Cerebral cortex (tissue), 2 donors: ENCODE measurements around a stretch of chr4.

DNA sequence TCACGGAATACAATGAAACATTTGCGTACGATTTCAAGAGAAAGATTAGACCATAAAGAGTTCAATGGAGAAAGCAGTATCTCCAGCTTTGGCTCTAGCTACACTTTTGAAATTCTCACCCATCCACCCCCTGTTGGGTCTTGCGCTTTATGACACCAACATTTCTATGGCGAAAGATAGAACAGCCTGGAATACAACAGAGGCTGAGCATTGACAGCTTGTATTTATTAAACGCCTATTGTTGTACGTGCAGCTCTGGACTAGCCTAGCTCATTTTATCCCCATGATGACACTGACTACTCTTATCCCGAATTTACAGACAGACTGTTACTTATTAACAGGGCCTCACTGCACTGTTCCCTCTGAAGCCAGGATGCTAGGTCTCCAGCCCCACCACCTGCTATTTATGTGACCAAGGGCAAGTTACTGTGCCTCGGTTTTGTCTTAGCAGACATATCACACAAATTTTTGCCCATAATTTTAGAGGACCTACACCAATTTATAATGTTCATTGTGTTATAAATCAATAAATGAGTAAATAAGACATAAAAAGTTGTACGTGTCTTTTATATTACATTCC, 1.0 kb upstream of the RFC1 start:
- PRO-cap, 2 experiments: no peak in any of the 2 experiments

GRCh38 chr4:39446266-39446582, 12.5 kb downstream of the RPL9 start:
- PRO-cap, 2 experiments: no peak in any of the 2 experiments

DNA sequence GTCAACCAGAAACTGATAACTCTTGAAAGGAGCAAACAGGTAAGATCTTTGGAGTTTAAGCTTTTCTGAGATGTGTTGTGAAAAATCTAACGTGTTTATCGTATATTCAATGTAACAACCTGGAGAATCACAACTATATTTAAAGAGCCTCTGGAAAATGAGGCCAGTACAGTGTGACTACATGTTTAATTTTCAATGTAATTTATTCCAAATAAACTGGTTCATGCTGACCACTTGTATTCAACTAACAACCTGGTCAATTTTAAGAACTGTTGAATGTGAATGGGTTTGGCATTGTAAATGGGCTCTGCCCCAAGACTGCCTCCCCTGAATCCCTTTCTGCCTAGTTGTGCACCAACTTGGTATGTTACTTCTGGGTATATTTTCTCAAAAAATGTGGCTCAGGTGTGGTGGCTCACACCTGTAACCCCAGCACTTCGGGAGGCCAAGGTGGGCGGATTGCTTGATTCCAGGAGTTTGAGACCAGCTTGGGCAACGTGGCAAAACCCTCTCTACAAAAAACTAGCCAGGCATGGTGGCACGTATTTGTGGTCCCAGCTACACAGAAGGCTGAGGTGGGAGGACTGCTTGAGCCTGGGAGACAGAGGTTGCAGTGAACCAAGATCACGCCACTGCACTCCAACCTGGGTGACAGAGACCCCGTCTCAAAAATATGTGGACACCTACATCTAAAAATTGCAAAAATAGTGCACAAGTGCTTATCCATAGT, 7.3 kb downstream of the RPL9 start:
- PRO-cap, 2 experiments: no peak in any of the 2 experiments

DNA sequence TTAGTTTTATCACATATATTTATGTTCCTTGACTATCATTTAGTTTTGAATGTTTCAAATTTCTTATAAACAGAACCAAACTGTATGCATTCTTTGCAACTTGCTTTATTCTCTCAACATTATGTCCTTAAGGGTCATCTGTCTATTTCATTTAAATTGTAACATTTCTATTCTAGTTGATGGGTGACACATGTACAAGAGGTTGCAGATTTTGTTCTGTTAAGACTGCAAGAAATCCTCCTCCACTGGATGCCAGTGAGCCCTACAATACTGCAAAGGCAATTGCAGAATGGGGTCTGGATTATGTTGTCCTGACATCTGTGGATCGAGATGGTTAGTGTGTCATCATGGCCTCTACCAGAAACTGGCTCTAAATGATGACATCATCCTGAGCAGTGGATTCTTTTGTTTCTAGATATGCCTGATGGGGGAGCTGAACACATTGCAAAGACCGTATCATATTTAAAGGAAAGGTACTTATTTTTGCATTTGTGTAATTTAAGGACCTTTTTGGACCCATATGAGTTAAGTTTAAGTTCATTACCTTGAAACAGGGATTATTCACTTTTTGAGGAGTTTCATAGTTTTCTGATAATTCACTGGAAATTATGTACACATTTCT, 6.1 kb downstream of the LIAS start:
- PRO-cap, 2 experiments: no peak in any of the 2 experiments

DNA sequence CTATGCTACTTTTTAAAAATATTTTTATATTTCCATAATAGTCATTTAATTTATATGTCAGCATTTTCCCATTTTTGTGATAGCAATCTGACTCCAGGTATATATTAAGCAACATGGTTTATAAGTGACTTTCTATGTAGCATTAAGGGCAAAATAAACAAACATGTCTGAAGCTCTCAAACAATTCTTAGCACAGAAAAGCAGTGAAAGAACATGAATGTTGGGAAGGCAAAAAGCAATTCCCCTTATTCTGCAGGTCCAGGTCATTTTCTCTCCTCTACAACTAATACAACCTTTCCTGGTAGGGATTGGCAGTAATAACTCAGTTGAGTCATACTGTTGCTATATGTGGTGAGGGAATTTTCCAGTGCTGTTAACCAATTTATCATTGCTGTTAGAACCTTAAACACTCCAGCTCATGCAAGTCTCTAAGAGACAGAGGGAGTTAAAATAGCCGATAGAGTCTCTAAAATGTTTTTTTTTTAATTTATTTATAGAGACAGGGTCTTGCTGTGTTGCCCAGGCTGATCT, 24.0 kb downstream of the SMIM14 start:
- PRO-cap, 2 experiments: no peak in any of the 2 experiments

DNA sequence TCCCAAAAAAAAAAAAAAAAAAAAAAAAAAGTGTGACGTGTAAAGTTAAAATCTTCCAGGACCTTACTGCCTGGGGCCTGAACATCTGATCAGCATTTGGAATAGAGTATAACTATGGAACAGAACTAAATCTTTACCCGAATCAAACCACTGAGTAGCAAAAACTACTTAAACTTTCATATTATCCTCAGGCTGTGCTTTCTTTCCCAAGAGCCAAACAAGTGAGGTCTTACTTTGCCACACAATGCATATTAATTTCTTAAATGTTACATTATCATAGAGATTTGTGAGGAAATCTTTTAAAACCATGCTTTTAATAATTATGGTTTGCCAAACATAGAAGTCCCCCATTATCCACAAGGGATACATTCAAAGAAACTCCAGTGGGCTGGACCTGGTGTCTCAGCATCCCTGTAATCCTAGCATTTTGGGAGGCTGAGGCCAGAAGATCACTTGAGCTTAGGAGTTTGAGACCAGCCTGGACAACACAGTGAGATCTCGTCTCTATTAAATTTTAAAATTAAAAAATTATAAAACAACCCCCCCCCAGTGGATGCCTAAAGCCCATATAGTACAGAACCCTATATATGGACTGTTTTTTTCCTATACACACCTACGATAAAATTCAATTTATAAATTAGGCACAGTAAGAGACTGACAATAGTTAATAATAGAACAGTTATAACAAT, 2.4 kb downstream of the SMIM14 start:
- PRO-cap, 2 experiments: no peak in any of the 2 experiments

GRCh38 chr4:39649811-39650380, 11.2 kb upstream of the SMIM14 start:
- PRO-cap, 2 experiments: no peak in any of the 2 experiments

DNA sequence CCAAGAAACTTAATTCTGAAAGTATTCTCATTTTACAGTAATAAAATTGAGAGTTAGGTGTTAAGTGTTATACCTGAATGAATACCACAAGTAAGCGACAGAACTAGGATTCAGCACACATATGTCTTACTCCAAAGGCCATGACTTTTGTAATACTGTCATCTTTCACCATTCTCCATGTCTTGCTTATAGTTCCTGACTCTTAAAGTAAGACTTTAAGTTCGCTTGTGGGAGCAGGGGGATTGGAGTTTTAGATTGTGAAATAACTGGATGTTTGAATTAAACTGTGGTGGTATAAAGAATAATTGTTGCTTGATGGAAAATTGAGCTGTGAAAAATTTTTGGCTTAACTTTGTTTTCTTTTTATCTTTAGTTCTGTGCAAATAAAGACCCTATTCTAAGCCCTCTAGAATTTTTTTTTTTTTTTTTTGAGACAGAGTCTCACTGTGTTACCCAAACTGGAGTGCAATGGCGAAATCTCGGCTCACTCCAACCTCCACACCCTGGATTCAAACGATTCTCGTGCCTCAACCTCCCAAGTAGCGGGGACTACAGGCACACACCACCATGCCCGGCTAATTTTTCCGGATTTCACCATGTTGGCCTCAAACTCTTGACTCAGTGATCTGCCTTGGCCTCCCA, 35.9 kb downstream of the UBE2K start:
- PRO-cap, 2 experiments: no peak in any of the 2 experiments

GRCh38 chr4:40197500-40198794, 1.1 kb downstream of the RHOH start:
- PRO-cap, 2 experiments: no peak in any of the 2 experiments

- PRO-cap, 2 experiments: no peak in any of the 2 experiments
These were observed 5.6 kb downstream of the RHOH start for GRCh38 chr4:40202504-40202848.

- PRO-cap, 2 experiments: no peak in any of the 2 experiments
These were observed 51.7 kb upstream of the CHRNA9 start for GRCh38 chr4:40283397-40283788.

DNA sequence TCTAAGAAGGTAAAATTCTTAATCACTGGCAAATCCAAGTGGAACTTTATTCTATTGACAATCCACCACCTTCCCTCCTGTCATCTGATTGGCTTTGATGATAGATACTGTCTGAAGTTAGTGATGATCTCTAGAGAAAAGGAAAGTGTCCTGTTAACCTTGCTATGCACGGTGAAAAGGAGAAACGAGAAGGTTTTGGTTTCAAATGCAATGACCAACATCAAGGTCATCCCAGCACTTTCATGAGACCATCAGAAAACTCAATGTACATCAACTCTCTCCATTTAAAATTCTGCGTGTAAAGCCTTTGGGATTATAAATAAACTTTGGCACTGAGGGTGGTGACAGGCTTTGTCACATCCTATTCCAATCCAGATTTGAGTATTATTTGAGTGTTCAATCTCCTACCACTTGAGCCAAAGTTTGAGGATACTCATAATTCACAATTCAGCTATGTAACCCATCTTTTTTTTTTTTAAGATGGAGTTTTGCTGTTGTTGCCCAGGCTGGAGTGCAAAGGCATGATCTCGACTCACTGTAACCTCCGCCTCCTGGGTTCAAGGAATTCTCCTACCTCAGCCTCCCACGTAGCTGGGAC, 87.3 kb downstream of the CHRNA9 start:
- PRO-cap, 2 experiments: no peak in any of the 2 experiments

GRCh38 chr4:40437393-40438338, 102.5 kb downstream of the CHRNA9 start:
- PRO-cap, 2 experiments: no peak in any of the 2 experiments

DNA sequence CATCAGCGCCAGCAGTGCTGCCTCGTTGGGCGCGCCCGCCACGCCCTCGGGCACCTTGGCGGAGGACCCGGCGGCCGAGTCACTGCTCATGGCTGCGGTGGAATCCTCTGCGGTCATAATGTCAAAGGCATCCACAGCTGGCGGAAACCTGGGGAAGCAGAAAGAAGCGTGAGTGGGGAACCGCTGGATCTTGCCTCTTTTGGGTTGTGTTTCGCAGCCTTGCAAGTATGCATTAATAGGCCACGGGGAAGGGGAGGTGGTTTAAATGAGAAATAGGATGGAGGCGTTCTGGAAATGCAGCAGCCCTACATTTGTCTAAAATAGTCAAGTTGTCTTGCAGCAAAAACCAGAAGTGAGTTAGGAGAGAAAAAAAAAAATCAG, 103.6 kb downstream of the CHRNA9 start:
- PRO-cap, 2 experiments: no peak in any of the 2 experiments

GRCh38 chr4:40483053-40483635, 146.5 kb downstream of the RBM47 start:
- PRO-cap, 2 experiments: no peak in any of the 2 experiments

GRCh38 chr4:40500927-40501247, 128.8 kb downstream of the RBM47 start:
- PRO-cap, 2 experiments: no peak in any of the 2 experiments

GRCh38 chr4:40510942-40511552, 118.6 kb downstream of the RBM47 start:
- PRO-cap, 2 experiments: no peak in any of the 2 experiments

DNA sequence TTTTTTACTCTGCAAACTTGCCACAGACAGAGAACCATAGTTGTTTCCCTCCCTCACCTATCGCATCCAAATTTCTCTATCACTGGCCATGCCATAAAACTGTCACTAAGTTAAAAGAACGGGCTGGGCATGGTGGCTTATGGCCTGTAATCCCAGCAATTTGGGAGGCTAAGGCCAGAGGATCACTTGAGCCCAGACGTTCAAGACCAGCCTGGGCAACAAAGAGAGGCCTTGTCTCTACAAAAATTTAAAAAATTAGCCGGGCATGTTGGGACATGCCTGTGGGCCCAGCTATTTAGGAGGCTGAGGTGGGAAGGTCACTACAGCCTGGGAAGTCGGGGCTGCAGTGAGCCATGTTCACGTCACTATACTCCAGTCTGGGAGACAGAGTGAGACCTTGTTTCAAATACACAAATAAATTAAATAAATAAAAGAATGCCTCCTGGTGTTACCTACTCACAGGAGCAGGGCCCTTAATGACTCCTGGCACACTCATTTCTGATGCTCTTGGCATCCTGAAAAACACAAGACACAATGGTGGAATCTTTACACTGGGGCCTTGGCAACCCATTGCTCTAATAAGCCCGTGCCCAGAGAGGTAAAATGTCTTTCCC, 69.5 kb downstream of the APBB2 start:
- PRO-cap, 2 experiments: no peak in any of the 2 experiments

DNA sequence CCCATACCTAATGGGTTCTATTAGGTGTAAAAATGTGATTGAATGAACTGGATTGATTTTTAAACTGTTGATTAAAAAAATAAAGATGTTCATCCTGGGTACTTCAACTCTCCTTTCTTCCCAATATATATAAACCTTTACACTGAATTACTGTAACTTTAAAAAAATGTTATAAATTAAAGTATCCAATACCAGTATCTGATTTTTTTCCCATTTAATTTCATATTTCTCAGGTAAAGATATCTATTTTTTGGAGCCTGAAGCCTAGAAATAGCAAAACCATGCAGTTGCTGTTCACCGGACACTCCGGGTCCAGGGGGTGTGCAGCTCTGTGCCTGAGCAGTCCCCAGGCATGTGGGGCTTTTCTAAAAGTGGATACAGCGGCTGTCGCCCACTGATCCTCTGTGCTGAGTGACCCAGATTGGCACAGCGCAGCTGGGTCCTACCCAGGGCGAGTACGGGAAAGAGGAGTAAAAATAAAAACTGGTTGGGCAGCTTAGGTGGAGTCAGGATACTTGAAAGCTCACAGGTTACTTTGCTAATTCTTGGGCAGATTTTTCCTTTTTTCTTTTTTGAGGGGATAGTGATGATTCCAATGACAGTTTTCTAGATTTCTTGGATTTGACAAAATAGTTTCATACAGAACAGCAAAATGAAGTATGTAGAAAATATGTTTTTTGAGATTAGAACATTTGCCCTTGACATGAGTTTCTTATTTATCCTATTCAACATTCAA, 118.8 kb downstream of the UCHL1 start:
- PRO-cap, 2 experiments: no peak in any of the 2 experiments

DNA sequence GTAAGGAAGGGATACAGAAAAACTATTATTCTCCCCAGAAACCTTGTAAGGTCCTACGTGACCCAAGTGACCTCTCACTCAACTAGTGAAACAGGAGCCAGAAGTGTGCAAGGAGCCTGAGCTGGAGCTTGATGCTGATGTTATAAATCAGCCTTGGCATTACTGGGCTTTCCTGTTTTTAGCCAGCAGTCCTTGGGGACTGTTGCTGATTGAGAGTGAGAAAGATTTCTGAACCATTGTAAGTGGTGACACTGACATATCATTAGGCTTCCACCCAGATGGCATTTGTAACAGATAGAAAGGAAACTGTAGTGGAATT, 100.8 kb upstream of the LIMCH1 start:
- PRO-cap, 2 experiments: no peak in any of the 2 experiments